Retinal pigment epithelial cell (primary cell): ENCODE measurements around the genes XCL2, SLC19A2, METTL18, SCYL3 and KIFAP3.

DNA sequence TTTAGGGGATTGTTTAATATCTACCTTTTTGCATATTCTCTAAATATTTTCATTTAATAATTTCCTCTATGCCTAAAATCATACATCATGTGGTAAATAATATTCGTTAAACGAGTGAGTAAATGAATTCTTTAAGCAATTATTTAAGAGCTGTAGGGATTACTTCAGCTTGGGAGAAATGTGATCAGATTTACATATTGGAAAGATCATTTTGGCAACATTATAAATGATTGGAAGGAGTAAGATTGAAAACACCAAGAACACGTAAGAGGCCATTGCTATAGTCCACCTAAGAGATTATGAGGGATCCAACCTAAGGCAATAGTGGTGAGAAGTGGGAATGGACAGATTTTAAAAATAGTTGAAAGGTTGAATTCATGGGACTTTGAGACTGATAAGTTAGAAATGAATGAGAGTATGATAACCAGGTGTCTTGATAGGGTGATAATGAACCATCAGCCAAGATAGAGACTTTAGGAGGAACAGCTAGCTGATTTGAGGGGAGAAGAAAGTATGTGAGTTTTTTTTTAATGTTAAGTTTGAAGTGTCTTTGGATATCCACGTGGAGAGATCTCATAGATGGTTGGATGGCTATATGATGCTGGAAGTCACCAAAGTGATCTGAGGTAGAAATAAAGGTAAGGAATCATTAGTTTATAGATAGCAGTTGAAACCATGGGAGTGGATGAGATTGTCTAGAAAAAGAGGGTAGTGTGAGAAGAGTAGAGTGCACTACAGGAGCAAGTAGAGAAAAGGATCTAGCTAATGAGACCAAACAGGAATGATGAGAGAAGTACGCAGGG lies 89.5 kb upstream of the MPC2 start:
- RRBS: no CpG with 5 or more reads among the region's 5 CpGs

- RRBS: no CpG with 5 or more reads among the region's 6 CpGs
These were observed 4.9 kb downstream of the SFT2D2 start for GRCh38 chr1:168230568-168231331.

GRCh38 chr1:168342572-168343245 lies 62.0 kb downstream of the TBX19 start:
- RRBS: no CpG with 5 or more reads among the region's 20 CpGs

GRCh38 chr1:168387048-168387762 lies 106.5 kb downstream of the TBX19 start:
- RRBS: no CpG with 5 or more reads among the region's 26 CpGs

DNA sequence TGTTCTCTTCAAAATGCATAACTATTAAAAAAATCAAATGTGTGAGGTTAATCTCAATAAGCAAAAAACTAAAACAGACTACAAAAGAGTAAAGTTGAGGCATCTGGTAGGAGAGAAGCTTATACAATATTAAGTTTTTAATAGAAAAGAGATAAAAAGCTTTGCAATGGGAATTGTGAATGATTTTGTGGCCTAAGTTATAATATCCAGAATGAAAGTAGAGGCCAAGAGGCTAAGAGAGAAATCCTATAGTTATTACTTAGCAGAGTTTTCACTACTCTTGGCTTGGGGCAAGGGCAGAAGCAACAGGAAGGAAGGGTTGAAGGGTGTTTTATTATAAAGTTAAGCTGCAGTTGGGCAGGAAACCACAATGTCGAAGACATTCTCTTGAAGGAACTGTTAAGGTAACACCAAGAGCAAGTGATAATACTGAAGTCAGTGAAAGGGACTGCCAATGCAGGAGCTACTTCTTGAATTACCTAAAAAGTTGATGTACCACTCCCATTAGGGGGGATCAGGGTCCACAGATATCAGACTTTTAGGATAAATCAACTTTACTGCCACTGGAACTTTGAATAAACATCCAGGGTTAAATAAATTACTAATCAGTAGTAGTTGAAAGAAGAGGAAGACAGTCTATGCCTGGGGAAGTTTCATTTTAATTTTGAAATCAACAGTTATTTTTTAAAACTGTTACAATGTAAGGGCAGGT lies 8.3 kb downstream of the XCL2 start:
- RRBS: no CpG with 5 or more reads among the region's 1 CpG

- RRBS: no CpG with 5 or more reads among the region's 5 CpGs
These were observed at the start of gene XCL2 for GRCh38 chr1:168543882-168544259. TSS of gene XCL2 (minus strand) at chr1:168543997.

DNA sequence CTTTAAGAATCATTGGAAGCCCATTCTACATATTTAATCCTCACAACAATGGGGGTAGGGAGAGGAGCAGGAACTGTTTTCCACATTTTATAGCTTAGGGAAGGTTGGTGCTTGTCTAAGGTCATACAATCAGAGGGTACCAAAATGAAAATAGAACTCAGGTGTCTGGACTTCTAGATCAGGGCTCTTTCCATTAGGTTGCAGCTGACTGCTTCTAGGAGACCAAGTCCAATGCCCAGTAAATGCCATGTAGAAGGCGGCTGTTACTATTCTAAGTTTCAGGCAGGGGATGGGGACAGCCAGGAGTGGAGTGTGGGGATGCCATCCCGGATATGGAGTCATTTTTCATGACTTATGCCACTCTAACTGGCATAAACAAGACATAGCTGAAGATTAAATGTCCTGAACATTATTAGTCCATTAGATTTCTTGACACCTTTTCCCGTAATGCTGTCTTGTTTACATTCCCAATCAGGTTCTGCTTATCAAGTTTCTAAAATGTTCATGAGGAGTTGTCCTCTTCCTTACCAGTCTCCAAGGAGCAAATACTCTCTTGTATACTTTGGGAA lies 31.5 kb downstream of the XCL1 start:
- RRBS: no CpG with 5 or more reads among the region's 3 CpGs

GRCh38 chr1:168803925-168804560 lies 75.0 kb upstream of the DPT start:
- RRBS: no CpG with 5 or more reads among the region's 8 CpGs

GRCh38 chr1:168960658-168961013 lies 145.9 kb upstream of the ATP1B1 start:
- RRBS: no CpG with 5 or more reads among the region's 3 CpGs

DNA sequence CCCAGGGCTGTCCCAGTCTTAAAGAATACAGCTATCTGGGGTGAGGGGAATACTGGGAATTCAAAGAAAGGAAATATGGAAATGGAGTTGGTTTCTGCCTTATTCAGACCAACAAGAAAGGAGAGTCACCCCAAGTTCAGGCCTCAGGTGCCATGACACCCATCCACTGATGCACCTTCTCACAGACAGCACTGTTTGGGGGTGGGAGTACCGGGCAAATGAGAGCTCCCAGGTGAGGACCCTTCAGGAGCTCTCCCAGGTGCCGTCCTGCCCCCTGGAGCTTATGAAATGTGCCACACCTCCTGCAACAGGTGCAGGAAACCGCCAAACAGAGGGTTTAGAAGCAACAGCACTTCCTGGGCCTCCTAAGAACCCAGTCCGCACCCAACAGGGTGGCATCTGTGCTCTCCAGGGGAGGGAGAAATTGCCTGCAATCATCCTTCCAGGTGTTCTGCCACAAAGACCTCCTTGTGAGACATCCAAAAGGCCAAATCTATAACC lies 87.8 kb upstream of the ATP1B1 start:
- RRBS: no CpG with 5 or more reads among the region's 4 CpGs

- RRBS: no CpG with 5 or more reads among the region's 2 CpGs
These were observed 23.4 kb downstream of the ATP1B1 start for GRCh38 chr1:169129816-169130353.

- RRBS: no CpG with 5 or more reads among the region's 6 CpGs
These were observed 58.3 kb downstream of the NME7 start for GRCh38 chr1:169309170-169309878.

- RRBS: no CpG with 5 or more reads among the region's 6 CpGs
These were observed 2.3 kb downstream of the SLC19A2 start for GRCh38 chr1:169483286-169483974.

DNA sequence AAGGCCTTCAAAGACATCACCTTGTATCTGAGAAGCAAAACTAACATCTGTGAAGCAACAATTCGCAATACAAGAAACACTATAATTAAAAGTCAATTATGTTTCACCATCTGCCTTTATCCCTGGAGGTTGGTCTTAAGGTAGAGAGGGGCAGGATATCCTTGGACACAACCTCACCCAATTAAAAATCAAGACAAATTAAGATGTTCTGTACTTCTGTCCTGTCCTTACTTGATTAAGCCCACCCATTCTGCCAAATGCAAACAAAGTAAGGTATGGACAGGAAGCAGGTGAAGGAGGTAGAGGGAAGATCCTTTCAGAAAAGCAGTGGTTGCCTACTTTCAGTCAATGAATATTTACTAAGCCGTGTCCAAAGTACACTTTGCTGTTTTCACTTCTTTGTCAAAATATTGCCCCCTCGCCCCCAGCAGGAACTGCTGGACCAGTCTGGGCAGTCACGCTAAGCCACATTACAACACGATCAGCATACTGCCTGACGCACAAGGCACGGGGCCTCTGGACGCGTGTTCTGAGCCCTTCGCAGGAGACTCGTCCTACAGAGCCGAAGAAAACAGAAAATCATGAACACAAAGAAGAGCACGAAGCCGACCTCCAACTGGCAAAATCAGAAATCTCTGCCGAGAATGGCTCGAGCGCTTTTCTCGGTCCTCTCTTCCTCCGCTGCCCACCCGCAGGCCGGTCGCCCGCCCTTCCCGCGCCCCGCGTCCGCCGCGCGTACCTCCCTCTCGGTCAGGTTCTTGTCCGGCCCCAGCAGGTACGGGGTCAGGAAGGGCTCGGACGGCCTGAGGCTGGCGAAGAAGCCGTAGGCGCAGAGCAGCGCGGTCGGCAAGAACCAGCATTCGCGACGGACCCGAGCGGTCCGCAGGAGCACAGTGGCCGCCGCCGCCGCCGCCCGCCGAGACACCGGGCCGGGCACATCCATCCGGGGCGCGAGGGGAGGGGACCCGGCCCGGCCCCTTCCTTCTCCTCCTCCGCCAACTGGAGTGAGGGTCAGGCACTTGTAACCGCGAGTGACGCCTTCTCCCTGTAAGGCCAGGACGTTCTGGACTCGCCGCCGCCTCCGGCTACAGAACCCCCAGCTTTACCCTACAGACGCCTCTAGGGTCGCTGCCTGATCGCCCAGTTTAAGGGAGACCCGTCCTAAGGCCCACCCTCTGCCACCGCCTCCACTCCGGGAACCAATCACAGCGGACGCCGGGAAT lies at the start of gene SLC19A2:
Gene SLC19A2 (minus strand): TSS at position 1,121 of the 1,223 bp plus-strand sequence.
- RRBS: 1% methylated on average over 15 of the region's 80 CpGs

- RRBS: 2% methylated on average over 14 of the region's 56 CpGs
These were observed at the start of gene METTL18 for GRCh38 chr1:169794396-169795533. TSS of gene METTL18 (minus strand) at chr1:169794907.

GRCh38 chr1:169893163-169894100 lies at the start of gene SCYL3:
TSS of gene SCYL3 (minus strand) at chr1:169893896.
- RRBS: under 1% methylated on average over 23 of the region's 85 CpGs

GRCh38 chr1:170073769-170075029 lies at the start of gene KIFAP3:
TSS of gene KIFAP3 (minus strand) at chr1:170074695.
- RRBS: under 1% methylated on average over 8 of the region's 45 CpGs

DNA sequence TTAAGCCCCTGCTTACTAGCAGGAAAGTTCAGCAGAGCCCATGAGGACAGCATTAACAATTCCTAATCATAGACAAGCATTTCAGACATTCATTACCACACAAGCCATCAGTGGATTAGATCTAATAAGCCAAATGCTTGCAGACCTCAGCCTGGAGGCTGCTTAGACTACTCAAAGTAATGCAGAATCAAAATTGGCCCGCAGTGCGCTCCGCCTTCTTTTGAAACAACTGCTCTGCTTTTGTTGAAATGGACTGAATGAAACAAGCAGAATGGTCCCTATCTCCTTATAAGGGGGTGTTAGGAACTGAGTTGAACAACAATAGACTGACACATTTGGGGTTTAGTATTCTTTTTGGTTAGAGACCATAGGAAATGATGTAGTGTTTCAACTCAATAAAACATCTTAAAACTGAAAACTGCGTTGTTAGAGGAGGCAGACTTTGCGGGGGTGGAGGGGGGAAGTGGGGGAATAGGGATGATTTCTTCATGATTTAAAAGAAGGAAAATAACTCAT lies 54.5 kb downstream of the GORAB start:
- RRBS: no CpG with 5 or more reads among the region's 5 CpGs

DNA sequence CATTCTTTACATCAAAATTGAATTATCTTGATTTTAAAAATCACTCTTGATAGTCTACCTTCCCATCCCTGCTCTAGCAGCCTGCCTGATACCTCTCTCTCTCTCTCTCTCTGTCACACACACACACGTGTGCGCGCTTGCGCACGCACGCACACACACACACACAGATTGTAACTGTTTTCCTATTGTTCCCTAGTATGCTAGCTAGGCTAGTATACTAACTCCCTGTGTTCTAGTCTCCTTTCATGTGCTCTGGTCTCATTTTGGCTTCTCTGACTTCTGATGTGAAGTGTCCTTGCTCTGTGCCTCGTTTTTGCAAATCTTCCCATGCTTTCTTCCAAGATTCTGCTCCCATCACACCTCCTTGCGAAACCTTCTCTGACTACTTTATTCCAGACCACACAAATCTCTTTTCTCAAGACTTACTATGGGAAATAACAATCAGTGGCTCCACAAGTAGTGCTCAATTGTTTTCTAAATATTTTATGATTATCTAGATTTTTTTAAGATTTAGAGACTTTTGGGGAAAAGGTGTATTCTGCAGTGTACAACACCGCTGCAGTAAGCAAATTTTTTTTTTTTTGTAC lies 10.3 kb downstream of the PRRX1 start:
- RRBS: no CpG with 5 or more reads among the region's 9 CpGs

DNA sequence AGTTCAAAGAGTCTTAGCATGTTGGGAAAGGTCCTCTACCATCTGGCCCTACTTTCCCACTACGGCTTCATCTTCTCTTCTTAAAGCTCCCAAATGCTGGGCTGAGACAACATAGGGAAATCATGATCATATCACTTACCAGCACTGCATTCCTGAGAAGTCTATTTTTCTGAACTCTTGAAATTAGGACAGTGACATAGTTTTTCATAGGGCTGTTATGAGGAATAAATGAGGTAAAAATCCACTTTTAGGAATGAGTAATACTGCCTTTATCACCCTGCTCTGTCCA lies 36.8 kb downstream of the PRRX1 start:
- RRBS: no CpG with 5 or more reads among the region's 1 CpG